BJ (cell line): ENCODE measurements around a stretch of chr6.

DNA sequence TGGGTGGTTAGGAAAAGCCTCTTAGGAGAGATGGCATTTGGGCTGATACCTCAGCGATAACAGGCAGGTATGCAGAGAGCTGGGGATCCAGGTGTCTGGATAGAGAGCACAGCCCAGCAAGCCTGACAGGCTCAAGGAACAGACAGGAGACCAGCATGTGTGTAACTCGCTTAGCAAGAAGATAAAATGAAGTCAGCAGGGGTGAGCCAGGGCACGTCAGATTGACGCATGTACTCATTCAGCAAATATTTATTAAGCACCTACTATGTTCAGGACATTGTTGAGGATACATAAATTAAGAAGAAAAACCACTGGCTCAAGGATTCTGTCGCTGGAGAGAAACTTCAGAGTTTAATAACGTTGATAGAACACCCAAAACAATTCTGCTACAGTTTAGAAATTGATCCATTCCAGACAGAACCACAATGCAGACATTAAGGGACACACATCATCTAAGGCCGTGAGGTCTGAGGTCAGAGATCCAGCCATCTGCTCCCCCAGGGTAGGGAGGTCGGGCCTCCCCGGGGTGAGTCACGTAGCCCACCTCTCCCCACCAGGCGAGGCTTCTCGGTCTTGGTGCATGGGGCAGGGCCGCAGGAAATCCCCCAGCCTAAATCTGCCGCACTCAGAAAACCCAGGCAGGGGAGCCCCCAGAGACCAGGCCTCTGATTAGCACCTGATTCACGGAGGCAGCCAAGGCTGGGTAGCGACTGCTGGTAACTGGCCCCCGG, 947 bp upstream of the DUSP22 start:
- CAGE, long polyA plus RNA, result no peak
- RRBS, result 39% methylated on average over 1 of the region's 17 CpGs

DNA sequence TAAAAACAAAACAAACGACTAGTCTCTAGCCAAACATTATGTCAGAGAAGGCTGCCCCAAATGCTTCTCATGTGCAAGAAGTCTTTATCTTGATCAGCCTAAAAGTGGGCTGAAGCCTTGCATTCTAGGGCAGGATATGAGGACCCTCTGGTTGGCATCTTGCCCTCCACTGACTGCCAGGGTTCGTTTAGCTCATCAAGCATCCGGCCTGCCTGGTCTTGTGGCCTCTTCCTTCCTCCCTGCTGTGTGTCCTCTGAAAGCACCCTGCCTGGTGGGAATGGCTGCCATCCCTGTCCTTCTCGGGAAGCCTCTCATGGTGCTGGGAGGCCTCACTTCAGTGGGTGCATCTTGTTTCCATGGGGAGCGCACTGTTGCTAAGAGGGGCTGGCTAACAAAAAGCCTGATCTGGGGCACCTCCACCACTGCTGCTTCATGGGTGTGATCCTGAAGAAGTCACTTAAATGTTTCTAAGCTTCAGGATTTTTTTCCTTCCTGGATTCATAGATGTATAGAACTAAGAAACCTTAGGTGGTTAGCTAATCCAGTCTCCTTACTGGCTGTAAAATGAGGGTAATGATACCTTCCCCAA, 4.5 kb downstream of the DUSP22 start:
- CAGE, long polyA plus RNA, result no peak
- RRBS, result no CpG with 5 or more reads among the region's 5 CpGs

DNA sequence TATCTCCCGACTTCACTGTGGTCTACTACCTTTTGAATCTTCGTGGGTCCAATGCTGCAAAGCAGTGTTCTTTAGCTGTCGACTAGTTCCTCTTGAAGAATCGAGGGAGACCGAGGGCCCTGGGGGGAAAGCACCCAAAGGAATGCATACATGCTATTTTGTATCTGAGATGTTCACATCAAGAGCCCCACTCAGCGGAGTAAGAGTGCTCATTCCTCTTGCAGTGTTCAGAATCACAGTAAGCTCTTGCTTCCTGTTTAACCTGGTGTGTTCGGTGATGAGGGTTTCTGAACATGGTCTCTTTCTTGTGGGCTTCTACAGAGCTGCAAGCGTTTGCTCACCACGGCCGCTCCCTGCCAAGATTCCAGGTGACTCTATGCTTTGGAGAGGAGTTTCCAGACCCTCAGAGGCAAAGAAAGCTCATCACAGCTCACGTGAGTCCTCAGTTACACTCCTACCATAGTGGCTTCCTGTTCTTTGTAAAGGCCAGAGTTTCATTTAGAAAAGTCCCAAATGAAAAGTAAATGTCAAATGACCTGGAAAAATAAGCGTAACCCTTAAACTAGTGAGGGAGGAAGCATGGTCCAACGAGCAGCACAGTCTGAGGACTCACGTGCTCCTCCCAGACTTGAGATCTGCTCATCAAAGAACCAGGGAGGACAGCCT, 13.3 kb downstream of the IRF4 start:
- CAGE, long polyA plus RNA, result no peak
- RRBS, result no CpG with 5 or more reads among the region's 14 CpGs

DNA sequence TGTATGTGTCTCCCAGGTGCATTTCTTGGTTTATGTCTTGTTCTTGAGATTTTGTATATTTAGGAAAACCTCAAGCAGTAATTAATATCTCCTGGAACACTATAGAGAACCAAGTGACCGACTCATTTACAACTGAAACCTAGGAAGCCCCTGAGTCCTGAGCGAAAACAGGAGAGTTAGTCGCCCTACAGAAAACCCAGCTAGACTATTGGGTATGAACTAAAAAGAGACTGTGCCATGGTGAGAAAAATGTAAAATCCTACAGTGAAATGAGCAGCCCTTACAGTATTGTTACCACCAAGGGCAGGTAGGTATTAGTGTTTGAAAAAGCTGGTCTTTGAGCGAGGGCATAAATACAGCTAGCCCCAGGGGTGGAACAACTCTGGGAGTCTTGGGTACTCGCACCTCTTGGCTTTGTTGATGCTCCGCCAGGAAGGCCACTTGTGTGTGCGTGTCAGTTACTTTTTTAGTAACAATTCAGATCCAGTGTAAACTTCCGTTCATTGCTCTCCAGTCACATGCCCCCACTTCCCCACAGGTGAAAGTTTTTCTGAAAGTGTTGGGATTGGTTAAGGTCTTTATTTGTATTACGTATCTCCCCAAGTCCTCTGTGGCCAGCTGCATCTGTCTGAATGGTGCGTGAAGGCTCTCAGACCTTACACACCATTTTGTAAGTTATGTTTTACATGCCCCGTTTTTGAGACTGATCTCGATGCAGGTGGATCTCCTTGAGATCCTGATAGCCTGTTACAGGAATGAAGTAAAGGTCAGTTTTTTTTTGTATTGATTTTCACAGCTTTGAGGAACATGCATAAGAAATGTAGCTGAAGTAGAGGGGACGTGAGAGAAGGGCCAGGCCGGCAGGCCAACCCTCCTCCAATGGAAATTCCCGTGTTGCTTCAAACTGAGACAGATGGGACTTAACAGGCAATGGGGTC, 18.9 kb downstream of the IRF4 start:
- CAGE, long polyA plus RNA, result no peak
- RRBS, result no CpG with 5 or more reads among the region's 15 CpGs

- CAGE, long polyA plus RNA, result no peak
- RRBS, result no CpG with 5 or more reads among the region's 21 CpGs
Observed at GRCh38 chr6:453080-453945, 61.8 kb downstream of the IRF4 start.

GRCh38 chr6:1087455-1087761, 224.5 kb upstream of the FOXQ1 start:
- CAGE, long polyA plus RNA, result no peak
- RRBS, result no CpG with 5 or more reads among the region's 8 CpGs

DNA sequence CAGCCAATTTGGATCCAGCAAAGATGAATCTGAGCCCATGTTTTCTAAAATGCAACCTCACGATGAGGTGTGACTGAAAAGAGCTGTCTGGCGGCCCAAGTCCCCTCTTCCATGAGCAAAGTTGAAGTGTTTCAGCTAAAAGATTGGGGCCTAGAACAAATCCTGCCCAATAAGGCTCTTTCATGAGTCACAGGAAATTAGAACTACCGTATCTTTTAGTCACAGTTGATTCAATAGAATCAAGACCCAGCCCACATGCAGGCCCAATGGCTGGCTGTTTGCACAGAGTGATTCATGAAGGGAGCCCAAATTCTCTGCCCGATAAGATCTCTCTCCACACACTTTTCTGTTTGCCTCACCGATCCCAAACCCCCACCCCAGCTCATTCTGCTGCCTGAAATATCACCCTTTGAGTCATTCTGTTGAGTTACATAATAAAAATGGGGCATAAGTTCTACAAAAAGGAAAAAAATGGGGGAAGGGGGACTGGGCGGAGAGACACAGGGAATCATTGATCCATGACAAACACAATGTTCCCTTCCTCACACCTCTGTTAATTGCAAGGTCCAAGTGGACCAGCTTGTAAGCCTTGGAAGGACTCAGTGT, 13.7 kb downstream of the FOXQ1 start:
- CAGE, long polyA plus RNA, result no peak
- RRBS, result no CpG with 5 or more reads among the region's 6 CpGs

DNA sequence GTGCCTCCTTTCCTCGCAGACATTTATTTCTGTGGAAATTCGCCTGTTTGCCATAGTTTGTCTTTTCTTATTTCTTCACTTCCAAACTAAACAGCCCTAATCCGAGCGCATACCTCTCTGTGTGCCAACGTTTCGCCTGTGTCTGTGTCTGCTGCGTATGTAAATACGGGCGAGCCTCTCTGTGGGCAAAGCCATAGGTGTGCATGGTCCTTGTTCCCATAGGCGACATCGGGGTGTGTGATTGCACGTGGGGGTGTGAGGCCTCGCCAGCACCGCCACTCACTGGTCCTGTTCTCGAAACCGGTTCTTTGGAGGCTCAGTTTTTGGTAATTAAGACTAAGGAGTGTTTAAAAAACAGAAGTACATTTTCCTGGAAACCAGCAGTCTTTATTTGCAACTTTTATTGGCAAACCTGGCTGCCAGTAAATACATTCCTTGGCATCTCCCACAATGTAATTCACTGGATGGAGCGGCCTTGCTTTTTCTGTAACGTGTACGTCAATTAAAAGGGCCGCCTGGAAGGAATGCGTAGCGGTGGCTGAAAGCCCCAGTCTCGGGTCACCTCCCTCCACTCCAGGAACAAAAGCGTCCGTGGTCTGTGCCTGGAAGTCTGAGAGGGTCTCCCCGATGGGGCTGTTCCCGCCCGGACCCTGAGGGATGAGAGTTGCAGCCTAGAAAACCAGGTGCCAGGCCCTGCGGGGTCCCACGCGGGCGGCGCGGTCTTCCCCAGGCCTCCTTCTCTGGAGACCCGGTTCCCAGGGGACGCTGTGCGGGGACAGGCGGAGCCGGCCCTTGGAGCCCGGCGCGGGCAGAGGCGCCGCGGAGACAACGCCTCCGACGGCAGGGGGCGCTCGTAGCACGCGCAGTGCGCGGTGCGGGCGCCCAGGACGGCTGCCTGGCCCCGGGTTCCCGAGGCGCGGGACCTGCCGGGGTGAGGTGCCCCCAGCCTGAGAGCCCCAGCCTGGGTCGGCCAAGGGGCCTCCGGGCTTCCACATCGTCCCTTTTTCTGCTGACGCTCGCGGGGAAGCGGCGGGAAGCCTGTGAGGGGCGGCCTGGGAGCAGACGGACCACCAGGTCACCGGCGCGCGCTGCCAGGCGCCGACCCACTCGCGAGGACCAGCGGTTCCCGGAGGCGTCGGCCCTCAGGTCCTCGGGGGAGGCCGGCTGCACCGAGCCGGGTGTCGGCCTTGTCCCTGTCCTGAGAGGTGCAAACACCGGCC, 5.6 kb upstream of the FOXC1 start:
- CAGE, long polyA plus RNA, result no peak
- RRBS, result 2% methylated on average over 37 of the region's 90 CpGs

- CAGE, long polyA plus RNA, result no peak
- RRBS, result 8% methylated on average over 16 of the region's 47 CpGs
Observed at GRCh38 chr6:1611702-1612288, 2.1 kb downstream of the FOXC1 start.

GRCh38 chr6:1612289-1612739, 2.6 kb downstream of the FOXC1 start:
- CAGE, long polyA plus RNA, result no peak
- RRBS, result no CpG with 5 or more reads among the region's 9 CpGs

- CAGE, long polyA plus RNA, result no peak
- RRBS, result no CpG with 5 or more reads among the region's 7 CpGs
Observed at GRCh38 chr6:1616573-1617170, 7.0 kb downstream of the FOXC1 start.

DNA sequence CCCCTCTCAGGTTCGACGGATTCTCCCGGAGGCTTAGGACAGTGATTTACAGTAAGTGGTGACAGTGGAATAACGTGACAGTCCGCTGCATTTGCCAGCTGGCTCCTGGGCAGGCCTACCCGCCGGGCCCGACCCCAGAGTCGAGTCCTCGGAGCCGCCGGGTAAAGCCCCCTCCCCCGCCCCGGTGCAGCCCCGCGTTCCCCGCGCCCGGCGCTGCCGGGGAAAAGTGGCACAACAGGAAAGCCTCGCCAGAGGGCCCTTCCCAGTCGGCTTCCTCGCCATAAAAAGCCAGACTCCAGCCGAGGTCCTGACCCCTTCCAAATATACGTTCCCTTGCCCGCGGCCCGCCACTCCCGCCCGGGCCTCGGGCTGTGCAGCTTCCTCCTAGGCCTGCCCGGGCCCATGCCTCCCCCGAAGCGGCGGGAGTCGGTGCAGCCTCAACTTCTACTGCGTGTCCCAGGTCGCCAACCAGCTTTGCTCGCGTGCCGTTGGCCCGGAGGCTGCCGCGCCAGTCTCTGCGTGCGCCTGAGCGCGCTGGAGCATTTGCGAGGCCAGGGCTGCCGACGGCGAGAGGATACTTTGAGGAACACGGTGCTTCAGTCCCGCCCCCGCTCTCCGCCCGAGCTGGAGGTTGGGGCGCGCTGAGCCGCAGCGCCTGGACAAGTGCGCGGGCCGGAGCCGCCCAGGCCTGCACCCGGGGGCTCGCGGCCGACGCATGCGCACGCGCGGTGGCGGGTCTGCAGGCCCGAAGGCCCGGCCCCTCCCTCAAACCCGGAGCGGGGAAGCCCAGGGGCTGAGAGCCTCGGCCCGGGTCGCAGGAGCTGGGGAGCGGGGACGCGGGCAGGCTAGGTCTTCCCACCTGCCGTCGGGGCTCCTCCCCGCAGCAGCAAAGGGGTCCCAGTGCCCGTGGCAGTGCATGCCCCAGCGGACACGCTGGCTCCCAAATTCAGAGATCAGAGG, 10.0 kb downstream of the FOXC1 start:
- CAGE, long polyA plus RNA, result no peak
- RRBS, result 36% methylated on average over 32 of the region's 92 CpGs

GRCh38 chr6:1627951-1628229, 18.2 kb downstream of the FOXC1 start:
- CAGE, long polyA plus RNA, result no peak
- RRBS, result no CpG with 5 or more reads among the region's 5 CpGs

DNA sequence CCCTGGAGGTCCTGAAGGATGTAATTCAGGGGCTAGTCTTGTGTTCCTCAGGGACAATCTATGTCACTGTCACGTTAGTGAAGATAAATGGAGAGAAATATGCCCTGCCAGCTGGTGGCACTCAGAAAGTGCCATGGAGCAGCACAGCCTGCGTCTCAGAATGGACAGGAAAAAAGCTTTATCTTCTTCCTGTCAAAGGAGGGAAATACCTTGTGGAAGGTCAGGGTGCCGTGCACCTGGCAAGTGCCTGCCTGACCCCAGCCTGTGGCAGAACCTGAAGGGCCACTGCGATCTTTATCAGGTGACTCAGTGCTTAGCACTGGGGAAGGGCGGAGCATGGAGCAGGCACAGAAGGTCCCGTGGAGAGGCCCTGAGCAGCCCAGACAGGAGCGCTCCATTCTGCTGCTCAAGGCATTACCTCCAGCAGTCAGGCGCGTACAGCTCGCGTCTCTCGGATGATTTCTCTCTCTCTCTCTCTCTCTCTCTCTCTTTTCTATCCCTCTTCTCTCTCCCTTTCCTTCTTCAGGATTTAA, 31.6 kb downstream of the FOXC1 start:
- CAGE, long polyA plus RNA, result no peak
- RRBS, result no CpG with 5 or more reads among the region's 12 CpGs

- CAGE, long polyA plus RNA, result no peak
- RRBS, result no CpG with 5 or more reads among the region's 11 CpGs
Observed at GRCh38 chr6:1701820-1702370, 92.2 kb downstream of the FOXC1 start.

DNA sequence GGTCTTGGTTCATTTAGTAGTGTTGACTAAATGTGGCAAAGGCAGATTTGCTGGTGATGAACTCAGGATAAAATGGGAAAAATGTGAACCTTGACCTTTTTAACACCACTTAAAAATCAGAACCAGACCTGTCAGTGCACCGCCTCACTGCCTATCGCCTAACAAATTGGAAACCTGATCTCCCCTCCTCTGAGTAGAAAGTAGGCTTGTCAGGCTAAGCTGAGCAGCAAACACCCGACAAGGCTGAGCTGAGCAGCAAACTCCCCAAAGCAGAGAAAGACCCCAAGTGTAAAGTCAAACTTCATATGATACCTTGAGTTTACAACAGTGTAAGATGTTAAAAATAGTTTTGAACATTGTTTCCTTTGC, 254.8 kb downstream of the FOXC1 start:
- CAGE, long polyA plus RNA, result no peak
- RRBS, result no CpG with 5 or more reads among the region's 3 CpGs

DNA sequence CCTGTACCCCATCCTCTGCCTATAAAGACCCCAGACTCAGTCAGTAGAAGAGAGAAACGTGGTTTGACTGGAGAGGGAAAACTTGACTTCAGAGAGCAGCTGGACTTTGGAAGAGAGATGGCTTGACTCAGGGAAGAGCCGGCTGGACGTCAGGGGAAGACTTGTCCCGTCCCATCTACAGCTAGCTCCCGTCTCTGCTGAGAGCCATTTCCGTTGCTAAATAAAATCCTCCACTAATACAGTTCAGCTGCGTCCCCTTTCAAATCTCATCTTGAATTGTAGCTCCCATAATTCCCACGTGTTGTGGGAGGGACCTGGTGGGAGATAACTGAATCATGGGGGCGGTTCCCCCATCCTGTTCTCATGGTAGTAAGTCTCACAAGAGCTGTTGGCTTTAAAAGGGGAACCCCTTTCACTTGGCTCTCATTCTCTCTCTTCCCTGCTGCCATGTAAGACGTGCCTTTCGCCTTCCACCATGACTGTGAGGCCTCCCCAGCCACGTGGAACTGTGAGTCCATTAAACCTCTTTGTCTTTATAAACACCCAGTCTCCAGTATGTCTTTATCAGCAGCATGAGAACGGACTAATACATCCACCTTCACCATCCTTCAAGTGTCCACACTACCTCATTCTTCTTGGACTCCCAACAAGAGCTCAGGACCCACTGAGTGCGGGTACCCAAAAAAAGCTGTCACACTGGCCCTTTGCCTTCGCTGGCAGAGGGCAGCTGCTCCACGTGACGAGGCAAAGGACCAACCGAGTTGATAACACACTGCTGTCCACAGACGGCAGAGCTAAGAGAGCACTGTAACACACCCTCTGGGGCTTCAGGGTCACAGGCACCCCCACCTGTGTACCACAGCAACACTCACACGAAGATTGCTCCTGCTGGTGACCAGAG, 313.1 kb downstream of the FOXC1 start:
- CAGE, long polyA plus RNA, result no peak
- RRBS, result no CpG with 5 or more reads among the region's 20 CpGs

DNA sequence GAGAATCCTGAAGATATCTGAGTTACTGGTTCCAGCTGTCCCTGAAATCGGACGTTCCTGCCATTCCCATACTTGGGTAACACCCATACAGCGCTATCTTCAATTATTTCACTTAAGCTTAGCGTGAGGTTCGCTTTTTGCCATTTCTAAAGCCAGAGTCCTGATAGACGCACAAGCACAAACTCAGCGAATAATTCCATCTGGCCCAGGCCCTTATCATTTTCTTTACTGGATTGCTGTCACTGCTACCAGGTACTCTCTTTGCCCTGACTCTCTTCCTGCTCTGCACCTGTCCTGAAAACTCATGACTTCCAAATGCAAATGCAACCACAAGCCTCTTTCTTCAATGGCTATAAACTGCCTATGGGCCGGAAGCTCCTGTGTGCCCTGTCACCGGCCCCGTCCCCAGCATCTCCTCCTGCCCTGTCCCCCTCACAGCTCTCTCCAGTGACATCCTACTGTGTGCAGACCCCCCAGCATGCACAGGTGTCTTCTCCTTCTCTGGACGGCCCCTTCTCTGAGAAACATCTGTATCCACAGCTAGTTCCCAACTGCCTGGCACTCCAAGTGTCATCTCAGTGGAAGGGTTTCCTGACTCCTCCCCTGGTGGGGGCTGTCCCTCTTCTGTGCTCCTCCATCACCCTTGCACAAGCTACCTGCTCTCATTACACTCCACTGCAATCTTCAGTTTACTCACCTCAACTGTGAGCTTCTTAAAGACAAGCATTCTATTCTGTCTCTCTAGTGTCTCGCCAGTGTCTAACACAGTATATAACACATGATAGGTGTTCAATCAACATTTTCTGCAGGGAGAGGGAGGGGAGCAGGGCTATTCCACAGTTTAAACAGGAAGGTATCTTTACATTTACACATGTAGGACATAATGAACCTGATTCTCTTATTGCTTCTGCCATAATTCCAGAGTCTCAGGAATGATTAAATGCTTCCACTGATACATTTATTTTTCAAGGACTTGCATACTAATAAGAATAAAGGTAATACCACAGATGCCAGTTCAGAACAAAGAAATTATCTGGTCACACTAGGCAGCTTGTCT, 302.4 kb downstream of the GMDS start:
- CAGE, long polyA plus RNA, result no peak
- RRBS, result no CpG with 5 or more reads among the region's 12 CpGs

GRCh38 chr6:2108929-2109395, 136.4 kb downstream of the GMDS start:
- CAGE, long polyA plus RNA, result no peak
- RRBS, result no CpG with 5 or more reads among the region's 5 CpGs

DNA sequence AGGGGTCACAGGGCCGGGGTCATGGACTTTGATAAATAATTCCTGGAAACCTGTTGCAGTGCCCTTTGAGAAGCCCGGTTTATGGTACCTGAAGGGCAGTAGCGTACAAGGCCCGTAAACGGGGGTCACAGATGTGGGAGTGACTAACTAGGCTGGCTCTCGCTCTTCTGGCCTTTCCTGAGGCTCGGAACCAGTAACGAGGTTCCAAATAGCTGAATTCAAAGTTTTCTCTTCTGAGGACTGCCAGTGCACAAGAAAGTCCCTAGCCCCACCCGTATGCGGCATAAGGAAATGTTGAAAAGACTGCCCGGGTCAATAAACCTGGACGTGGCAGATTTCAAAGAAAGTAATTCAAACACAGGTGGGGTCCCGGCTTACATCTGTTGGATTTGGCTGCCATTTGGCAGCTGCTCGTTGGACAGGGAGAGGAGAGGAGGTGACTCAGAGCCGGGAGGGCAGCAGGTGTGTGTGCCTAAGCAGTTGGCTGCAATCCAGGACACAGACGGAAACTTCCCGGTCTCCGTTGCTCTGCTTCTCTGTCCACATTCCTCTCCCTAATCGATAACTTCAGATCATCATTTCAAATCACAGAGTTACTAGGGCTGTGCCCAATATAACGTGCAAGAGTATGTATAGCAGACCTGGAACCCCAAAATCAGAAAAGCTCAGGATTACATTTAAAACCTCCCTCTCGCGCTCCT, 694 bp upstream of the GMDS start:
- CAGE, long polyA plus RNA, result no peak
- RRBS, result 8% methylated on average over 8 of the region's 22 CpGs